AG08470 (cell line): ENCODE results near the genes SBK1, CLN3 and NUPR1.

- RRBS: no CpG with 5 or more reads among the region's 6 CpGs
Observed at GRCh38 chr16:27701596-27701861, 151.6 kb downstream of the KATNIP start.

GRCh38 chr16:27721356-27722056 lies 171.6 kb downstream of the KATNIP start:
- RRBS: no CpG with 5 or more reads among the region's 14 CpGs

DNA sequence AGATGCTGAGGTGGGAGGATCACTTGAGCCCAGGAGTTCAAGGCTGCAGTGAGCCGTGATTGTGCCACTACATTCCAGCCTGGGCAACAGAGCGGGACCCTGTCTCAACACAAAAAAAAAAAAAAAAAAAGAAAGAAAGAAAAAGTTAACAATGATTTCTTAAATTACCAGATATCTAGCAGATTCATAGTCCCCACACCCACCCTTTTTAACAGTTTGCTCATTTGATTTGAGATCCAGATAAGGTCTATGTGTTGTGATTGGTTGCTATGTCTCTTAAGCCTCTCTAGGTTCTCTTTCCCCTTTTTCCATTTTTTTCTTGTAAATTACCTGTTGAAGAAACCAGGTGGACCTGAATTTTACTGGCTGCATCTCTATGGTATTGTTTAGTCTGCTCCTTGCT lies 213.6 kb downstream of the KATNIP start:
- RRBS: no CpG with 5 or more reads among the region's 2 CpGs

- RRBS: no CpG with 5 or more reads among the region's 14 CpGs
Observed at GRCh38 chr16:28112566-28113294, 49.2 kb upstream of the GSG1L start.

GRCh38 chr16:28136647-28137496 lies 73.4 kb upstream of the GSG1L start:
- RRBS: no CpG with 5 or more reads among the region's 7 CpGs

DNA sequence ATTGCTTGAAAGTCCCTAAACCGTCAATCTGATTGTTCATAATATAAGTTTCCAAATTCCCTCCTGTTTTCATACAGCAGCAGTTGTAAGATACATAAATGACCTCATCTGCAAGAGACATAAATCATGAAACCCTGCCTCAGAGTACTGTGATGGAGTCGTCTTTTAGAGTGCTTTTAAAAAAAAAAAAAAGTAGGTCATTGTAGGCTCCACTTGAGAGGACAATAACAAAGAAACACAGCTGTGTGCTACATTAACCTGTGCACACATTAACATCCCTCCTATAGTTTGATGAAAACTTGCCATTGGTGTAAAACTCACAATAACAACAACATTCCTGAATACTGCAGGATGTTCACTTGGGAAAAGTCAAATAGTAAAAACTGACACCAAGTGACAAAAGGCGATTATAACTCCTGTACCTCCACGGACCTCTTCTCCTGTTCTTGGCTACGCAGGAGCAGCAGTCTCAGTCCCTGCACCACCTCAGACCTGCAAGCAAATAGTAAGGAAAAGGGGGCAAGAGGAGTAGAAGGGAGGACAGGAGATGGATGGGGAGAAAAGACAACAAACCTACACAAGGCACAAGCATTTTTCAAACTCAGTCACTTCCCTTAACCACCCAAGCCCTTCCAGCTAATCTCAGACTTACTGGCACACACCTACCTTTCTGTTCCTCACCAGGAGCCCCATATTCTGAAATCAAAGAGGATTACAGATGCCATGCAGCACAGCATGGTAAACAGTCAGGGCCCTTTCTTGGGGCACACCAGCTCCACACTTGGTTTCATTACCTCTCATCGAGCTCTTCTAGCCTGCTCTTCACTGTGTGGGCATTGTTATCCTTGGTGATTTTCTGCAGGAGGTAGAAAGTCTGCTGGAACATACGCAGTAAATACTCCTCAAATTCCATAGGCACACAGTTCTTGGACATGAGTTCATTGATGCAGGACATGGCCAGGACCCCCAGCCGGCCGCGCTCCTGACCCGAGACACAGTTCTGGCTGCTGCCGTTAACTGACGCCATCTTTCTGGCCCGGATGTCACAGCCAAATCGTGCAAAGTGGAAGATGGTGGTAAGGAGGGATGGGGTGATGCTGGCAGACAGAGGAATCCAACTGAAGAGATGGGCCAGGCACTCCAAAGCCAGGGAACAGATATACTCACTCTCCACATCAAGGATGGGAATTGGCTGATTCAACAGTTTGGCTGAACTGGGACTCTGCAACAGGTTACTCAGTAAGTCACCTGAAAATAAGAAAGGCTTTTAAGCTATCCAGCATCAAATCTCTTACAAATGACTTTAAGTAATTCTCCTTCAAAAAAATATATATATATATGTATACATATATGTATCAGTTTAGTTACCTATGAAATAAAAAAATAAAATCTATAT lies 56.0 kb downstream of the XPO6 start:
- RRBS: no CpG with 5 or more reads among the region's 15 CpGs

- RRBS: no CpG with 5 or more reads among the region's 9 CpGs
Observed at GRCh38 chr16:28167388-28168068, 44.2 kb downstream of the XPO6 start.

- RRBS: no CpG with 5 or more reads among the region's 7 CpGs
Observed at GRCh38 chr16:28175489-28176158, 36.1 kb downstream of the XPO6 start.

GRCh38 chr16:28203358-28204573 lies 8.0 kb downstream of the XPO6 start:
- RRBS: no CpG with 5 or more reads among the region's 8 CpGs

DNA sequence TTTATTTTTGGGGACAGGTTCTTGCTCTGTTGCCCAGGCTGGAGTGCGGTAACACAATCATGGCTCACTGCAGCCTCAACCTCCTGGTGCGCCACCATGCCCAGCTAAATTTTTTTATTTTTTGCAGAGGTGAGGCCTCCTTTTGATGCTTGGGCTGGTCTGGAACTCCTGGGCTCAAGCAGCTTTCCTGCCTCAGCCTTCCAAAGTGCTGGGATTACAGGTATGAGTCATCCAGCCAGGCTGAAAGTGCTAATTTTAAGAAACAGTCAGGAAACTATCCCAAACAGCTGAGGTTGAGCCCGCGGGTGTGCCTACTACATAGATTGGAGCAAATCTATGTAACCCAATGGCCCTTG lies 726 bp upstream of the XPO6 start:
- RRBS: no CpG with 5 or more reads among the region's 4 CpGs

- RRBS: no CpG with 5 or more reads among the region's 1 CpG
Observed at GRCh38 chr16:28260221-28260601, 32.1 kb upstream of the SBK1 start.

DNA sequence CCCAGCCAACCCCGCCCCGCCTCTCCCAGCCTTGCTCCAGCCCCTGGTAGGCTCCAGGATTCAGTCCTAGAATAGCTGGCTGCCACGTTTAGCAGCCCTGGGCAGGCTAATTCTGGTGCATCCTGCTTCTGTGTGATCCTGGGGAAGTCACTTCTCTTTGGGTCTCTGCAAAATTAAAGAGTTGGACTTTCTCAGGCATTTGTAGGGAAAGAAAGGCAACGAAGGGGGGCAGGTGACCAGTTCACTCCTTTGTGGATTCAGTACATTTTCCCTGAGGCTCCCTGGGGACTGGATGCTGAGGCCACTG lies 30.1 kb upstream of the SBK1 start:
- RRBS: no CpG with 5 or more reads among the region's 4 CpGs

DNA sequence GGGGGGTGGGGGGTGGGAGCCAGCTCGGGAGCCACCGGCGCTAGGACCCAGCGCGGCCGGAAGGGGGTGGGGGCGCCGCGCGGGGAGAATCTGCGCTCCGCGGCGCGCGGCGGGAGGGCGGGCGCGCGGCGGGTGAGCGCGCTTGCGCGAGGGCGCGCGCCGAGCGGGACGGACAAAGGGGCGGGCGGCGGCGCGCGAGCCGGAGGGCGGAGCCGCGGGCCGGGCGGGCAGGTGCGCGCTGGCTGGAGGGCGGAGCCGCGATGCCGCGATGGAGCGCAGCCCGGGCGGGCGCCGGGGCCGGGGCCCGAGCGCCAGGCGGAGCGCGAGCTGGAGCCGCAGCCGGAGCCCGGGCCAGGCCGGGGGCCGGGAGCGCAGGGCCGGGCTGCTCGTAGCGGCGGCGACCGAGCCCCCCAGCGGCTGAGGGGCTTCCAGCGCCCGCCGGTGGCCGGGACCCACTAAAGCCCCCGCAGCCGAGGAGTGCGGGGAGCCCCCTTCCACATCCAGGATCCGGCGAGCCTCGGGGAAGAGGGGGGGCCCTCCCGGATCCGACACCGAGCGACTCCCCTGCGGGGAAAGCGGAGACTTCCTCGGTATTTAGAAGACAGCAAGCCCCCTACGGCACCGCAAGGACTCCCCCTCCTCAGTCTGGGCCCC lies at the start of gene SBK1:
Gene SBK1, plus strand, starts transcription at position 260 of the 654 bp plus-strand sequence.
- RRBS: 3% methylated on average over 34 of the region's 94 CpGs

GRCh38 chr16:28364582-28365076 lies 1.3 kb upstream of the NPIPB6 start:
- RRBS: 1% methylated on average over 3 of the region's 55 CpGs

- RRBS: 0% methylated on average over 2 of the region's 50 CpGs
Observed at GRCh38 chr16:28491614-28492604, at the start of gene CLN3. CLN3 (minus strand) TSS chr16:28492074.

DNA sequence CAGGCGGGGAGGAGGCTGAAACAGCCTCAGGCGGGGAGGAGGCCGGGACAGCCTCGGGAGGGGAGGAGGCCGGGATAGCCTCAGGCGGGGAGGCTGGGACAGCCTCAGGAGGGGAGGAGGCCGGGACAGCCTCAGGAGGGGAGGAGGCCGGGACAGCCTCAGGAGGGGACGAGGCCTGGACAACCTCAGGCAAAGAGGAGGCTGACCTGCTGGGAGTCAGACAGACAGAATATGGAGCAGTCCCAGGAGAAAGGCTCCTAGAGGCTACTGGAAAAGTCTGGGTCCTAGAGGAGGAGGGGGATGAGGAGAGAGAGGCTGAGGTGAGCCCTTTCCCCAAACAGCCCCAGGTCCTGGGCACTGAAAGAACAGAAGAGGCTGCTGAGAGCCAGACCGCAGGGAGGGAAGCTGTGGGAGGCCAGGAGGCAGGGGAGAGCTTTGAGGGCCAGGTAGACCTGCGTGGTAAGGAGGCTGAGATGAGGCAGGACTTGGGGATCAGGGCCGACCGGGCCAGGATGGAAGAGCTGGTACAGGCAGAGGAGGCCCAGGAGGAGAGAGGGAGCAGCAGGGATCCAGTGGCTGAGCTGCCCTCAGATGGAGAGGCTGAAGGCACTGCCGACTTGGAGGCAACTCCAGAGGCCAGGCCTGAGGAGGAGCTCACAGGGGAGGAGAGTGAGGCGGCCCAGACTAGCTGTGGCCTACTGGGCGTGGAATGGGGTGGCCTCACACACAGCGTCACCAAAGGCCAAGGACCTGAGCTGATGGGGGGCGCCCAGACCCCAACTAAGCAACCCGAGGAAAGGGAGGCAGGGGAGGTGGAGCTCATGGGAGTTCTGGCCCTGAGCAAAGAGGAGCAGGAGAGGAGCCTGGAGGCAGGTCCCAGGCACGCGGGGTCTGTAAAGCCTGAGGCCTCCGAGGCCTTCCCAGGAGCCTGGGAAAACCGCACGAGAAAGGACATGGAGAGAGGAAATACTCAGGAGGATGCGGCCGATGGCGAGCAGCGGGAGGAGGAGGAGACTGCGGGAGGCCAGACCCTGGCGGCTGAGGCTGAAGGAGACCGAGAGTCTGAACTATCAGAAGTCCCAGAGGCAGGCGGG lies 1.9 kb downstream of the APOBR start:
- RRBS: 71% methylated on average over 2 of the region's 32 CpGs

GRCh38 chr16:28538508-28539598 lies at the start of gene NUPR1:
NUPR1 (minus strand) TSS chr16:28538974.
- RRBS: no CpG with 5 or more reads among the region's 25 CpGs

- RRBS: no CpG with 5 or more reads among the region's 9 CpGs
Observed at GRCh38 chr16:28572625-28572973, 18.9 kb downstream of the SGF29 start.

DNA sequence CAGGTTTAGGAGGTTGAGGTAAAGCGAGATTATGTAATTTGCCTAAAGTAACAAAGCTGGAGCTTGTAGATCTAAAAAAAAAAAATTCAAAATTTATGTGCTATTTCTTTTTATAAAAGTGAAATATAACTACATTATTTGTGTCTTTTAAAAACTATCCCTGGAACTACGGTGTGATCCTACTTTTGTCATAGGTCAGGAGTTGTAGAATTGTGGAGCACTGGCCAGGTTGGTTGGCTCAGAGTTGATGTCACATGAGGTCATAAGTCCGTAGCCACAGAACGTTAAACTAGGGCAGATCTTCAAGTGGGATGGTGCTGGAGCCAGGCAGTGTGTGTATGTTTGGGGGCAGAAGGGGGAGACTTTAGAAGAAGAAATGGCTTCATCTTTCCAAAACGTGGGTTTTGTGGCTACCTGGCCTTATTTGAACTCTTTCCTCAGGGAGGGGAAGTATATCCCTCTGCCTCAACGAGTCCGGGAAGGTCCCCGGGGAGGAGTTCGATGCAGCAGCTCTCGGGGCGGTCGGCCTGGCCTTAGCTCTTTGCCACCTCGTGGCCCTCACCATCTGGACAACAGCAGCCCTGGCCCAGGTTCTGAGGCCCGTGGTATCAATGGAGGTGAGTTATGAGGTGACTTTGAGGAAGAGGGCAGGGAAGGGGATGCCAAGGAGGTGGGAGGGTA lies 7.5 kb downstream of the ATXN2L start:
- RRBS: no CpG with 5 or more reads among the region's 14 CpGs

DNA sequence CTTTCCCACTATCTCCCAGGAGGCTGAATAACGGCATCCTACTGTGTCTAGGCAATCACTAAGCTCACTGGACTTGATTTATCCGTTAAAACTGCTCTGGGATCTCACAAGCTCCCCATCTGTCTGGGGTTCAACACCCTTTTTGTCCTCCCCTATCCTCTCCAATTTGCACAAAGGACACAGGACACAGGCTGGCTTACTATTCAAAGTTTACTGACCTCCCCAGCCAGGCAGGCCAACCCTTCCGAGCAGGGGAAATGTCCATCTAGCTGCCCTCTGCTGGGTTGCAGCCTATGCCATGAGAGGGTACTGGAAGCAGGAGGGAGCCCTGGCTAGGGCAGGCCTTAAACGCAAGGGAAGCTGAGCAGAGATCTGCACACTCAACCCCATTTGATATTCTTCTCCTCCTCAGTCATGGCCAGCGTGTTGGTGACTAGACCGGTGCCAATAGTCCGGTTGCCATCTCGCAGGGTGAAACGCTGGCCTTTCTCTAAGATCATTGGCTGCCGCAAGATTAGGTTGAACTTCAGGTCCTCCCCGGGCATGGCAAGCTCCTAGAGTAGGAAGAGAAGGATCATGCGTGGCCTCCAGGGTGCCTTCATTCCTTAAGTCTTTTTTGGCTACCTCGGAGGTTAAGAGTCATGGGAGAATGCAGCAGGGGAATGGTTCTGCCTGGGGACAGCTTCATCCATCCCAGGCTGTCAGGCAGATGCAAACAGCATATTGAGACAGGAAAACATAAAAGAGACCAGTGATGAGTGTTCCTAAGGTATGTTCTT lies 3.4 kb downstream of the TUFM start:
- RRBS: 95% methylated on average over 3 of the region's 13 CpGs